ENCODE results near the genes KCNC1 and LDHAL6A.

DNA sequence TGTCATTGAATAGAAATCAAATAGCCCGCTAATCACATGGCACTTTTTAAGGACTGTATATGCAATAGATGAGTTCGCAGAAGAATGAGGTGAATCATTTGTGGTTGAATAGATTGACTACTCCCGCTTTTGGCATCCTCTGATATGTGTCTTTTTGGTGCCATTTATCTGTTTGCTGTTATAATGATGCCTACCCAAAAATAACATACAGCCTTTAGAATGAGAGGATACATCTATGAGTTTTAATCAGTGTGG, 1.6 kb downstream of the PDE3B start:
- PRO-cap: no peak

DNA sequence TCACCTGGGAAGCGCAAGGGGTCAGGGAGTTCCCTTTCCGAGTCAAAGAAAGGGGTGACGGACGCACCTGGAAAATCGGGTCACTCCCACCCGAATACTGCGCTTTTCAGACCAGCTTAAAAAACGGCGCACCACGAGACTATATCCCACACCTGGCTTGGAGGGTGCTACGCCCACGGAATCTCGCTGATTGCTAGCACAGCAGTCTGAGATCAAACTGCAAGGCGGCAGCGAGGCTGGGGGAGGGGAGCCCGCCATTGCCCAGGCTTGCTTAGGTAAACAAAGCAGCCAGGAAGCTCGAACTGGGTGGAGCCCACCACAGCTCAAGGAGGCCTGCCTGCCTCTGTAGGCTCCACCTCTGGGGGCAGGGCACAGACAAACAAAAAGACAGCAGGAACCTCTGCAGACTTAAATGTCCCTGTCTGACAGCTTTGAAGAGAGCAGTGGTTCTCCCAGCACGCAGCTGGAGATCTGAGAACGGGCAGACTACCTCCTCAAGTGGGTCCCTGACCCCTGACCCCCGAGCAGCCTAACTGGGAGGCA, 72.6 kb downstream of the PDE3B start:
- PRO-cap: no peak

DNA sequence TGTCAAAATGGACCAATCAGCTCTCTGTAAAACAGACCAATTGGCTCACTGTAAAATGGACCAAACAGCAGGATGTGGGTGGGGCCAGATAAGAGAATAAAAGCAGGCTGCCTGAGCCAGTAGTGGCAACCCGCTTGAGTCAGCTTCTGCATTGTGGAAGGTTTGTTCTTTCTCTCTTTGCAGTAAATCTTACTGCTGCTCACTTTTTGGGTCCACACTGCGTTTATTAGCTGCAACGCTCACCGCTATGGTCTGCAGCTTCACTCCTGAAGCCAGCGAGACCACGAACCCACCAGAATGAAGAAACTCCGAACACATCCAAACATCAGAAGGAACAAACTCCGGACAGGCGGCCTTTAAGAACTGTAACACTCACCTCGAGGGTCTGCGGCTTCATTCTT, 447.0 kb downstream of the INSC start:
- PRO-cap: no peak

DNA sequence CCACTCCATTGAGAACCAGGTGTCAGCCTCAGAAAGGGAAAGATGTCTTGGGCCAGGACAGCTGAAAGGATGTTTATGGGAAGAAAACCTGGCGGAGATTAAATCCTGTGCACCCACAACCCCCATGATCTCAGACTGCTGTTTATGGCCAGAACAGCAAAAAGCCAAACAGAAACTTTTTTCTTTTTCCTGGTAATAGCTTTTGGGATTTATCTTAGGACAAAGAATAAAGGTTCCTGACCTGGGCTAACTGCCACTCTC, 612.4 kb downstream of the INSC start:
- PRO-cap: no peak

GRCh38 chr11:15819763-15820138, 536.6 kb downstream of the SOX6 start:
- PRO-cap: no peak

DNA sequence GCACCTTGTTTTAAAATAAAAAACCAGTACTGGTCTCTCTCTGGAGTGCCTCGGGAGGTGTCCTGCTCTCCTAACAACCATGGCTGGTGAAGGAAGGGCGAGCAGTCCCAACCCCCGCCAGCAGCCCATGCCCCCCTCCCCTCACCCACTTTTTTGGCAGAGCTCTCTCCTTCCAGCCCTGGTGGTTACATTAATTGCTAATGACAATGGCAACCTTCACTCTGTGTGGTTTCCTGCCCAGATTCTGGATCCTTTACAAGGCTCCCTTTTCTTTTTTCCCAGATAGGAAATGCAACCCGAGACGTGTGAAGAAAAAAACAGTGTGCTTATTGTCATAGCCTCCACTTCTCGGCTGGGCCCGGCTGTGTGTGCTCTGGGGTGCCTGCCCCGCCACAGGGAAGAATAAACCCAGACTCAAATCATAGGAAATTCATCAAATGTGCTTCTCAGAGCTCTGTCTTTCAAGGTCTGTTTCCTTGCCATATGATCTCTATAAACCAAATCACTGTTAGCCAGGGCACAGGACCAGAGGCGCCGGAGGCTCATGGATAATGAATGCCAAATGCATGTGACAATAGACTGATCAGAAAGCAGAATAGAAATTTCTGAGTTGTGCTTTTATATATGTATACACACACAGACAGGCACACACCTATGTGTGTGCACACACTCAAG, 512.9 kb downstream of the SOX6 start:
- PRO-cap: bidirectional peak, plus-strand start at position 344 of the sequence, minus-strand start at position 300 of the sequence

DNA sequence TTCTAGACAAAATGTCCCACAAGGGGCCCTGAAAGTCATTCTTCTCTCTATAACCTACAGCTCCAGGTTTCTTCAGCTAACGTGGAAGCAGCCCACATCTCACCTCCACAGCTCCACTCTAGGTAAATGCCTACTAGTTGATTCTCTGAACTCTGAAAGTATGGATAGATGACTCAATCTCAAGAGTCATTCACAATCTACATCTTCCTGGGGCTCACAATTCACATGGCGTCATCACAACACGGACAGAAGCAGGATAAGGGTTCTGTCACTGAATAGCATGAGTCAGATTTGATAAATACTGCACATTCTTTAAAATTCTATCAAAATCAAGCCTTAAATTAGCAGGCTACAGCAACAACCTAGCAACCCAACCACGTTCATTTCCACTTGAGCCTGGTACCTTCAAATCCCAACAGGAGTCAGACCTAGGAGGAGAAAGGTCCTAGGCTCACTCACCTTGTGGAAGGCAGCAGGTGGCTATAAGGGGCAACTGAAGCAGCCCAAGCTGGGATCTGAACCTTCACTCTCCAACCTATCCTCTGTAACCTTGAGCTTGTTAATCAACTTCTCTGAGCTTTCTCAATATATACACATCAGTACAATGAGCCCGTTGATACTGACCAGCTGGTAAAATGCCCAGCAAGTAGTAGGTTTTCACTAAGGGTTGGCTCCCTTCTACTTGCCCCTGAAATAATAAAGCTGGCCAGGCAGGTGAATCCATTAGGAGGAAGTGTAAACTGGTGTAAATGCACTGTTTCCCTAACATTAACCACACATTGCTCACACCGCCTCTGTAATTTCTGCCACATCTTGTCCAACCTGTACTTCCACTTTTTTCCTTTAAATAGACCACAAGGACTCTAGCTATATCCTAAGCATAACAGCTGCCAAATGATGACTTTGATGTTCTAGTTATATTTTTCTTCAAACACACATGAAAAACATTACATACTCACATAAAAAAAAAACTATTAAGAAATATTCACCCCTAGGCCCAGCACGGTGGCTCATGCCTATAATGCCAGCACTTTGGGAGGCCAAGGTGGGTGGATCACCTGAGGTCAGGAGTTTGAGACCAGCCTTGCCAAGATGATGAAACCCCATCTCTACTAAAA, 95.9 kb downstream of the PLEKHA7 start:
- PRO-cap: no peak

DNA sequence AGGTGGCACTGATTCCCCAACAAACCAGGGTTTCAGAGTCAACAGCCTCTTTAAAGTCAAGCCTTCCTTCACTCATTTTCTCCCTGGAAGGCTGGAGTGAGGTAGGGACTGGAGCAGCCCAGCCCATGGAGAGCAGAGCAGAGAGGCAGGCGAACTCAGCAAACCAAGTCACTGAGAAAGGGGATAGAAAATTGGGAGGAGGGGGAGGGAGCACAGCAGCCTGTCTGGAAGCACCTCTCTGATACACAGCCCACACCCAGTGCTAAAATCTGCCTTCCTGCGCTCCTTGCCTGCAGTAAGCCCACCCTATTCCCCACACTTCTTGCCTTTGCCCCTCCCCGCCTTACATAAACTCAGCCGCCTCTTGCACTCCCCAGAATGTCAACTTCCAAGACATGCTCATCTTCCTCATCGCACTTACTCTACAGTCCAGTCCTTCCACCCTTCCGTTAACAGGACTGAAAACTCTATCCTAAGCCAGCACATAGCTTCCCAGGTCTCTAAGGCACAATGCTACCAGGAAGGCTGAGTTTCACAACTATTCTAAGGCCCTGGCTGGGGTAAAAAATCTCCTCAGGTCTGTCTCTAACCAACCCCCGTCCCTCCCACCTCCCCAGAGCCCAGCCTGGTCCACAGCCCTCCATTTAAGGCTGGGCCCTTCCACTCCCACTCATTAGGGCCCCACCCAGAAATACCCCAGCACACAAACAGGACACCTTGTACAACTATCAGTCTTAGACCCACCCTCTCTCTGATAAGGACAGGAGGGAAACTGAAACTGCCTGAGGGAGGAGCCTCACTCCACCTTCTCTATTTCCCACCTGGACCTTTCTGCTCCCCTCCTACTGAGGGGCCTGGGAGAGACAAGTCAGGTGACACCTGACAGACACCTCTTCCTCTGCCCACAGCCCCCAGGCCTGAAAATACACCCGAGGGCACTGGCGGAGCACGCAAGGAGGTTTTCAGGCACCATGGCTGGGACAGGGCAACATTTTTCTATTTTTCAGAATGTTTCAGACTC, 90.5 kb downstream of the PLEKHA7 start:
- PRO-cap: no peak

- PRO-cap: no peak
Observed at GRCh38 chr11:17143381-17143725, 64.4 kb downstream of the PIK3C2A start.

GRCh38 chr11:17315283-17315725, 36.3 kb upstream of the NCR3LG1 start:
- PRO-cap: no peak

GRCh38 chr11:17410967-17411524, 22.6 kb upstream of the KCNJ11 start:
- PRO-cap: no peak

DNA sequence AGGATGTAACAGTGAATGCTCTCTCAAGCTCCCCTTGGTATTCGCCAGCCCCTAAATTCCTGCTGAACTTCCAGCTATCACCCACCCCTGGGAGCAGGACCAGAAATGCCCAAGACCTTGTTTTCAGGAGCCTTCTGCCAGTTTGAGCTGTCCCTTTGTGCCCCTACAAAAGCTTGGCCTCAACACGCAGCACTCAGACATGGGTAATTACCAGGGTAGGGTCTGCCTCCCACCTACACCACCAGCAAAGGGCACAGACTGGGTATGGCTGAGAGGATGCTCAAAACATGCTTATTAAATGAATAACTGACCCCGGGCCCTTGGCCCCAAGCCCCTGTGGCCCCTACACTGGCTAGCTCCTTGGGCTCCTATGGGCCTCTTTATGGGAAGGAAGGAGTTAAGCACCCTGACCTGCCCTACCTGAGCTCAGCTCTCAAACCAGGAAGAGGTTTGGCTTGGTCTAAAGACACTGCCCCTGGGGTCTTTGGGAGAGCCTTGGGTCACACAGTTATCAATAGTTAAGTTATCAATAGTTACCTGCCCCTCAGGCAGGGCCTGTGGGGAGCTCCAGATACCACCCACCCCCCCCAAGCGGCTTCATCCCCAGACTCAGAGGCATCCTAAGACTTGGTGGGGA, 1.3 kb downstream of the USH1C start:
- PRO-cap: no peak

DNA sequence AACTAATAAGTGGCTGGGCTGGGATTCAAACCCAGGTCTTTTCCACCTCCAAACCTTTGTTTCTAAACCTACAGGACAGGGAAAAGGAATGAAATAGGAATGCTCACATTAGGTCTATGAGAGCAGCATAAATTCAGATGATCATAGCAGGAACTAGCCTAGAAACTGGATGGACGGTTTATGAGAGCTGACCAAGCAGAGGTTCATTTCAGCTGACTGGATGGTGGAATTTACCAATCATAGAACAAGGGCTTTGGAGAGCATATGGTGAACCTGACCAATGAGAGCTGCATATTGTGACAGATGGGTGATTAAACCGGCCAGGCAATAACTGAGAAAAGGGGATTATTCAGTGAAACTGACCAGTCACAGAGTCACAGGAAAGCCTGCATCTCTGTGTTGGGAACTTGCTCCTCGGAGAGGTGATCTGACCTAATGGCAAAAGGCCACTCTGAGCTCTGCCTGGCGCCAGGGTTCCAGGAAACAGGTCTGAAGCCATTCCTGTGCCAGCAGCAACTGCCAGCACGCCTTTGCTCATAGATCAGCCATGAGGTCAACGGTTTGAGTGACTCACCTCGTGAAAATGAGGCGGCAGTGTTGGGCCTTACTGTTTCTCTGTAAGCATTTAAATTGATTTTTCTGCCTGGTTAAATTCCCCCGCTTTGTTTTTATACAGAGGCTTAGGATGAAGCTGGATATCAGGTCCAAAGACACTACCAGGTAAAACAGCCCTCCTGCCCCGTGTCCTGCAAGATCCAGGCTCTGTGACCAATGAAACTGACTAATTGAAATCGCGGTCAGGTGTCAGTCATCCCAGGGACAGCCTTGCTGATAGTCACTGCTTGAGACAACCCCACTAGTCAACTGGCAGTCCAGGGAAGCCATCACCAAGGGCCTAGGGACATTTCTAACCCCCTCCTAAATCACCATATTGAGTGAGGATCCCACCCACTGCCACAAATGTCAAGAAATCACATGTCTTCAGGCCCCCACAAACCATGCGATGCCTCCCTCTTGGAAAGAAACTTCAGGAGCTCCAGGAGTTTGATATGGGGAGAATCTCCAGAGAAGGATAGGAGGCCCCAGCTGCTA, 35.9 kb upstream of the MYOD1 start:
- PRO-cap: no peak

DNA sequence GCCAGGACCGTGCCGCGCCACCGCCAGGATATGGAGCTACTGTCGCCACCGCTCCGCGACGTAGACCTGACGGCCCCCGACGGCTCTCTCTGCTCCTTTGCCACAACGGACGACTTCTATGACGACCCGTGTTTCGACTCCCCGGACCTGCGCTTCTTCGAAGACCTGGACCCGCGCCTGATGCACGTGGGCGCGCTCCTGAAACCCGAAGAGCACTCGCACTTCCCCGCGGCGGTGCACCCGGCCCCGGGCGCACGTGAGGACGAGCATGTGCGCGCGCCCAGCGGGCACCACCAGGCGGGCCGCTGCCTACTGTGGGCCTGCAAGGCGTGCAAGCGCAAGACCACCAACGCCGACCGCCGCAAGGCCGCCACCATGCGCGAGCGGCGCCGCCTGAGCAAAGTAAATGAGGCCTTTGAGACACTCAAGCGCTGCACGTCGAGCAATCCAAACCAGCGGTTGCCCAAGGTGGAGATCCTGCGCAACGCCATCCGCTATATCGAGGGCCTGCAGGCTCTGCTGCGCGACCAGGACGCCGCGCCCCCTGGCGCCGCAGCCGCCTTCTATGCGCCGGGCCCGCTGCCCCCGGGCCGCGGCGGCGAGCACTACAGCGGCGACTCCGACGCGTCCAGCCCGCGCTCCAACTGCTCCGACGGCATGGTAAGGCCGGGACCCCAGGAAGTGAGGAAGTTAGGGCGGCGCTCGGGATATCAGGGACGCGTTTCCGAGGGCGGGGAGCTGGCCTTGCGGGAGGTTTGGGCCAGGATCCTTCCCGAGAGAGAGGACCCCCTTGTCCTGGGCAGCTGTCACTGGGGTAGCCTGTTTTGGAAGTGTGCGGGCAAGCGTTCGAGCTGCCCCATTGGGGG, 615 bp downstream of the MYOD1 start:
- PRO-cap: no peak

- PRO-cap: no peak
Observed at GRCh38 chr11:17734235-17735016, at the start of gene KCNC1. KCNC1 (plus strand) TSS chr11:17734781.

GRCh38 chr11:17985412-17985835, 27.4 kb downstream of the SERGEF start:
- PRO-cap: no peak

DNA sequence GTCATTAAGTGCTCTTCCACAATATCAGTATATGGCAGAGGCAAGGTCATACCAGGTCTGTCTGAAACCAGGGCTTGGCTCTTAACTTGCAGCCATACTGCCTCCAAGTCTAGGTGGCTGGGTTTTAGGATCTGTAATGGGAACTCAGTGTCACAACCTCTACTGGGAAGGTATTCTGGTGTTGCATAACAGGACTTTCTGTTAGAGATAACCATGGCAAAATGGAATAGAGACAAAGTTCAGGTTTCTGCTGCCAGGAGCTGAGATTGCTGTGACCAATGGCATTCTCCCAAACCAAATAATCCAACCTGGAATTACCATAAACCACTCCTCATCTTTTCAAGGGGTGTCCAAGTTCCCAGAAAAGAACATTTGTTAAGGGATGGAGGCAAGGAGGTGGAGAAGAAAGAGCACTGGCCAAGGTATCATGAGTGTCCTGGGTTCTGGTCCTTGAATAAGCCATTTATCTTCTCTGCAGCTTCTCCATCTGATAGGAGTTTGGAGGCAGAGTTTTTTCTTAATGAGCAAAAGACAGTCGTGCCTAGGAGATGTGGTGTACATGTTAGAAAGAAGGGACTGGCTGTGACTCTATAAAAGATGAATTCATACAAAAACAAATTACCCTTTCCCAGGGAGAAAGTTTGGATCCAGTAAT, 6.7 kb upstream of the SAA1 start:
- PRO-cap: no peak

- PRO-cap: no peak
Observed at GRCh38 chr11:18321626-18321896, 379 bp downstream of the HPS5 start.

DNA sequence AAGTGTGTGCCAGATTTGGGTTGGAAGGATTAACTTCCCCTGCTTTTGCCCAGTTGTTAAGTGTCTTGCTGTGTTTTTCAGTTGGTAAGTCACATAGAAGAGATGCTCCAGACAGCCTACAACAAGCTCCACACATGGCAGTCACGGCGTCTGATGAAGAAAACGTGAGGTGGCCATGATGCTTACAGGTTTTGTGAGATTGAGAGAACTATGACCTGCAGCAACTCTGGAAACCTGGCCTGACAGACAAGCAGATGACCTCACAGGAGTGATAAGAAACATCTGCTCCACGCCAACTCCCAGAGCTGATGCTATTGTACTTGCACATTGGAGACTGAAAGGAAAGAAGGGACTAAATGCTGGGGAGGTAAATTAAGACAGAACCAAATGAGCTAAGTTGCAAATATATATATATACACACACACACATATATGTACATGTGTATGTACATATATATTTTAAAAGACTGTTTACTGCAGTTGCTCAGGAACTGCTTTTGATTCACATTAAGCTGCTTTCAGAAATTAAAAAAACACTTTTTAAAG, 28.6 kb upstream of the LDHA start:
- PRO-cap: unidirectional peak, plus-strand start at position 94 of the sequence

DNA sequence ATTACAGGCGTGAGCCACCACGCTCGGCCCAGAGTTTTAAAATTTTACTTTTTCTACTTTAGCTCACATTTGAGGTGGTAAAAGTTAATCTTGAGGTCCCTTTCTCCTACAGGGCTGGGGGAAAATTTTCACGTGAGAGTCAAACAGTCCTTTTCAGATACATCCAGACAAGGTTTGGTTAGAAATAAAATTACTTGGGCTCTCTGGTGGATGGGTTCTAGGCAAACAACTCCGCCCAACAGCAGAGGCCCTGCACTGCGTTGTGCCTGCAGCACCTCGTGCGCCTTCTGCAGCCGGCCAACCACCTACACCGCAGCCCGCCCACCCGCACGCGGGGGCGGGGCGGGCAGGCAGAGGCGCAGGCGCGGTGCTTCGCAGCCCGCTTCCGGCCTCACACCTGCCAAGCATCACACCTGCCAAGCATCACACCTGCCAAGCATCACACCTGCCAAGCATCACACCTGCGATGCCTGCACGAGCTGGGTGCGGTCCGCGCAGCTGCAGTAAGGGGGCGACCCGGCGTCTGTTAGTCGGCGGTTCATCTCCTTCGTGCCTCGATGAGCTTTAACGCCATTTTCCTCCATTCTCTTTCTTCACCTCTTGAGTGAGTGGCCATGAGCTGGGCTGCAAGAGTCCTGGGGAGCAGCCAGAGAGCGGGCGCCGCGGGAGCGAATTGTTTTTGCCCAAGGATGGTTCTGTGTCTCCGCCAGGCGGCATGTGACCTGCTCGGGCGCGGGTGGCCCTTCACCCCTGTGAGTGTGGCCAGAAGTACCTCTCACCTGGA, at the start of gene LDHAL6A:
TSS of gene LDHAL6A (plus strand) at position 382 of the 784 bp plus-strand sequence.
- PRO-cap: no peak